Rectum (tissue), 1 donor: ENCODE measurements around a stretch of chr3.

GRCh38 chr3:100613993-100614507 lies 4.6 kb downstream of the ADGRG7 start:
- PRO-cap, result no peak

DNA sequence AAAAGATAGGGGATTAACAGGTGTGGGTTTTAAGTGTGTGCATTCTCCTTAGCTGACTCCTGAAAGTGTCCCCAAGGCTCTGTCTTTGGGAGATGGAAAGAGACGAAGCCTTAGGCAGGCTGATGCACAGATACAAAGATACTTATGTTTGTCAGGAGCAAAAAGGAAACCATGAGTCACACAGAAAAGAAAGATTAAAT lies 23.8 kb upstream of the ABI3BP start:
- PRO-cap, result no peak

- PRO-cap, result no peak
Observed at GRCh38 chr3:101430773-101431282, 82.2 kb downstream of the SENP7 start.

GRCh38 chr3:101512378-101512967 lies 539 bp downstream of the SENP7 start:
- PRO-cap, result unidirectional peak, plus-strand start at chr3:101512594; unidirectional peak, plus-strand start at chr3:101512654; bidirectional peak, plus-strand start at chr3:101512860, minus-strand start at chr3:101512735

- PRO-cap, result no peak
Observed at GRCh38 chr3:101692357-101693092, 6.0 kb upstream of the RPL24 start.

DNA sequence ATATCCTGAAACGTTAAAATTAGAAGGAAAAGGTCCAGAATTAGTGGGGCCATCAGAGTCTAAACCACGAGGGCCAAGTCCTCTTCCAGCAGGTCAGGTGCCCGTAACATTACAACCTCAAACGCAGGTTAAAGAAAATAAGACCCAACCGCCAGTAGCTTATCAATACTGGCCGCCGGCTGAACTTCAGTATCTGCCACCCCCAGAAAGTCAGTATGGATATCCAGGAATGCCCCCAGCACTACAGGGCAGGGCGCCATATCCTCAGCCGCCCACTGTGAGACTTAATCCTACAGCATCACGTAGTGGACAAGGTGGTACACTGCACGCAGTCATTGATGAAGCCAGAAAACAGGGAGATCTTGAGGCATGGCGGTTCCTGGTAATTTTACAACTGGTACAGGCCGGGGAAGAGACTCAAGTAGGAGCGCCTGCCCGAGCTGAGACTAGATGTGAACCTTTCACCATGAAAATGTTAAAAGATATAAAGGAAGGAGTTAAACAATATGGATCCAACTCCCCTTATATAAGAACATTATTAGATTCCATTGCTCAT lies 7.0 kb upstream of the RPL24 start:
- PRO-cap, result no peak

DNA sequence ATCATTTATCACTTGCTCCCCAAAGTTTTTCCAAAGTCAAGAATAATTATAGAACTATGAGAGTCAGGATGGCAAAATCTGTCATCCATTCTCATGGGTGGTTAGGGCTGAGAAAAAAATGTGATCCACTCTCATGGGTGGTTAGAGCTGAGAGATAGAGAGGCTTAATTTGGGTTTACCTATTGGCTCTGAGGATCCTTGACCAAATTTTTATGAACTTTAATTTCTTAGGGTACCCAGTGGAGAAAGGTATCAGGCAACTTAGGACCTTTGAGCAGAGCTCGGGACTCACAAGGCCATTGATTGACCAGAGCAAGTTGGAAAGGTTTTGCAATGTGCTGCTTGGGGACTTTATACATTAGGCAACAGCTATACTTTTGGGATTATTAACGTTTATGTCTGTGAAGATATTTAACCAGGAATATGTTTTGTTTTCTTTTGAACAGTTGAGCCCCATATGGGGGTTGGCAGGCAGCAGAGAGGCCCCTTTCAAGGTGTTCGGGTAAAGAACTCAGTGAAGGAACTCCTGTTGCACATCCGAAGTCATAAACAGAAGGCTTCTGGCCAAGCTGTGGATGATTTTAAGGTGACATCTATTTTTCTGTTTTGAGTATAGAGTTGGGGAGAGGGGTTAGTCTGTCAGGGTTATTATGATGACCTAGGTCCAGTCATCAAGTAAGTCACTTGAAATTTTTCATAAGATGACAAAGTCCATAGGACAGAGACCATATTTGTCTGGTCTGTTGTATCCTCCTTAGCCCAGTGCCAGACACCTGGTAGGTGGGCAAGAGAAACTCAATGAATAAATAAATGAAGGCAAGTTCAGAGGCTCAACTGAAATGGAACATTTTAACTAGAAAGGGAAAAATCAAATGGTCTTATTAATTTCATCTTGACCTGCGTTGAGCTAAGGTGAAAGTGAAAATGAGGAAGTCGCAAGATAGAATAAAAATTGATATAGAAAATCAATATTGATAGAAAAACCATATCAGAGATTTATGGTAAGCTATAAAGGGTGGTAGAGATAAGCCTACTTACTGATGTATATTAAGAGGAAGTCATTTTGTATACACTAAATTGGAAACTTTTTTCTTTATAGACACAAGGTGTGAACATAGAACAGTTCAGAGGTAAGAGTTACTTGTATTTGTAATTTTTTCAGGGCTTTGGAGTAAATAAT lies 2.7 kb downstream of the NFKBIZ start:
- PRO-cap, result no peak

GRCh38 chr3:101878477-101879011 lies 29.2 kb downstream of the NFKBIZ start:
- PRO-cap, result no peak

DNA sequence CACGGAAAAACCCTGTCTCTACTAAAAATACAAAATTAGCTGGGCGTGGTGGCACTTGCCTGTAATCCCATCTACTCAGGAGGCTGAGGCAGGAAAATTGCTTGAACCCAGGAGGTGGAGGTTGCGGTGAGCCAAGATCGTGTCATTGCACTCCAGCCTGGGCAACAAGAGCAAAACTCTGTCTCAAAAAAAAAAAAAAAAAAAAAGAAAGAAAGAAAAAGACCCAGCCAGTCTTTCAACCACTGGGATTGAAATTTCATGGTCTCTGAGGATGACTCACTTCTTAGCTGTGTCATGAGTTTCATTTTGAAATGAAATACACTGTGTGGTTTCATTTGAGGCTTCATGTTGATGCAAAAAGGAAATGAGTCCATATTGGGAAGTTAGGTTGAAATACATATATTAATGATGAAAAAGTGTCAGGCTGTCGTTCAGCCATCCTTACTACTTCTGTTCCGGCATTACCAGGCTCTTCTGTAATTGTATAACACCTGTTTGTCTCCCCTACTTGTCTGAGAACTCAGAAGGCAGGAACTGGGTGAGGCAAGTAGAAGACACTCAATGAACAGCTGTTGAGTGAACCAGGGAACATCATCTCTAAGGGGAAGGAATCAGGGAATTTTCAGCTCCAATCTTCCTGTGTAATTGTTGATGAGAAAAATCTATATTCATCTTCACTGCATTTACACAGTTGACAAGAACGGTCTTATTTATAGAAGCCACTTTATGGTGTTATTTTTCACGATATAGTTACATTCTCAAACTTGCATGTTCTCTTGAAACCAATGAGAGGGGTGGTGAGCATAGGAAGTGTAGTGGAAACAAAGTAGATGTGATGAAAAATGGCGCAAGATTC lies 87.4 kb downstream of the NFKBIZ start:
- PRO-cap, result no peak

- PRO-cap, result no peak
Observed at GRCh38 chr3:102673143-102673640, 238.4 kb downstream of the ZPLD1 start.

- PRO-cap, result no peak
Observed at GRCh38 chr3:104160435-104160915, 1206.2 kb upstream of the ALCAM start.

GRCh38 chr3:105387381-105387838 lies 20.7 kb downstream of the ALCAM start:
- PRO-cap, result no peak

DNA sequence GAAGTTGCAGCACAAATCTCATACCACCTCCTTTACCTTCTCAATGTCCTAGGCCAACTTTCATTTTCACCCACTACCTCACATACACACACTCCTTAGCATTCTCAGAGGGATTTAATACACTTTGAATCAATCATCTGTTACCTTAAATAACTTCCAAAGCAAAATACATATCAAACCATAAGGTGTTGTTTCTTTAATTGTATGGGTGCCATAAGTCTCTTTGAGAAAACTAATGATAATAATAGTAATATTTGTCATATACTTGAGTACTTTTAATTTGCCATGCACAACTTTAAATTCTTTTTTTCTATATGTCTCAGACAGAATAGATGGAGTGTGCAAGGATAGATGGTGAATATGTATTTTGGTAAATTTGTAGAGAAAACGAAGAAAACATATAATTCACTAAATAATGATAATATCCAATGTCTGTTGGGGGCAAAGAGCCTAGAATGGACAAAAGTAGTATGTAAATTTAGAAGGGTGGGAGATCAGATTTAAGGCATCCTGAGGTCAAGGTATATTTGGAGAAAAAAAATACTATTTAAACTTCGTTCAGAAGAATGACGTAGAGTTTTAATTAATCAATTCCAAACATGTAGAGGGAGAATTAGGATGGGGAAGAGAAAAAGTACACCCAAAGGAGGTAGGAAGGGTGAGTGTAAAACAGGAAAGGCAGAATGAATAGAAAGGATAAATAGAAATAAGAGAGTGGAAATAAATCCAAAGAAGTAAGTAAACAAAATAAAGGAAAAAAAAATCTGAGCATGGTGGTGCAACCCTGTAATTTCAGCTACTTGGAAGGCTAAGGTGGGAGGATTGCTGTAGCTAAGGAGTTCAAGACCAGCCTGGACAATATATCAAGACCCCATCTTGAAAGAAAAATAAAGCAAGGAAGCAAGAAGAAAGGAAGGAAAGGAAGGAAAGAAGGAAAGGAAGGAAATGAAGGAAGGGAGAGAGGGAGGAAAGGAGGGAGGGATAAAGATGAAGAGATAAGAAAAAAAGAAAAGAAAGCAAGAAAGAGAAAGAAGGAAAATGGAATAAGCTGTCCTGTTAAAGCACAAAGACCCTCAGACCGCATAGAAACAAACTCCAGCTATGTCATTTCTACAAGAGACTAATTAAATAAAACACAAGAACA lies 84.0 kb downstream of the ALCAM start:
- PRO-cap, result no peak

DNA sequence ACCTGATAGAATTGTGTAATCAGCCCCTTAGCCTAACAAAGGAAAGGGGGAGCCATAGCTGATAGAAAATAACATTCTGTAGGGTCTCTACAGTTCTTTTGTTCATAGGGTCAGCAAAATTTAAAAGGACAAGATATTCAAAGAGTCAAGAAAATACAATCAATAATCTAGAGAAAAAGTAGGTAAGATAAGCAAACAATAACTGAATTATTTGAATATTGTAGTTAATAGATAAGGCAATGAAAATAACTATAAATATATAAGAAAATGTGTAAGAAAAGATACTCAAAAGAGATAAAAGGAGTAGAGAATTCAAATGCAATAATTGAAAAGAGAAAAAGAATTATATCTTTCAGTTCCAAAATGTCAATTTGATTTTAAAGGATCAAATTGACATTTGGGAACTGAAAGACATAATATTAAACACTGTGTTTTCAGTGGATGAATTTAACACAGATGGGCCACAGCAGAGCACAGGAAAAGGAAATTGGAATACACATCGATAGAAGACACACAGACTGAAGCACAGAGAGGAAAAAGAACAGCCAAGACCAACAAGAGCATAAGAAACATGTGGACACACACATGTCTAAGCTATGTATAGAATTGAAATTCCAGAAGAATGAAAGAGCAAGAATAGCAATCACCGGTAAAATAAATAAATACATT lies 203.4 kb downstream of the ALCAM start:
- PRO-cap, result no peak

DNA sequence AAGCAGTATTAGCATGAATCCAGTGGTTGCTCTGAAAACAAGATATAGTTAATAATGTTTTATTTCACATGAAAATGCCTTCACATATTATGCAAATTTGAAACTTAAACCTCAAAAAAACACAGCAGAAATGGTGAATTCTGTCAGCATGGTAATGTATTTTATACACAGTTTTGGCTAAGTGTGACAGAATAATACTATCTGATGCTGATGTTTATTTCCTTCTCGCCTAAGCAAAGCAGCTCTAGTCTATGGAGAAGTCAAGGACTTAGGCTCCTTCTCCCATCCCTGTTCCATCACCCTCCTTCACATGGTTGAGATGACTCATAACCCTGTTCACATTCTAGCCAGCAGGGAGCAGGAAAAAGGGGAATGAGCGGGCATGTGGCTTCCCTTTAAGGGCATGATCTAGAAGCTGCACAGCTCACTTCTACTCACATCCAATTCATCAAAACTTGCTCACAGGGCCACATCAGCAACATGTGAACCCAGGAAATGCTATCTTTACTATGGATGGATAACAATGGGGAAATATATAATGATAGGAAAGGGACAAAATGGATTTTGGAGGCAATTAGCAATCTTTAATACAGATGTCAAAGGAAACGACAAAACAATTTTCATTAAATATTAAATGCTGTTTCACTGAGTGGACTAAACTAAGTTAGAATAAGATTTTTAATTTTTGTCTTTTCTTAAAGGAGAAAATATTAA lies 40.9 kb downstream of the CBLB start:
- PRO-cap, result unidirectional peak, plus-strand start at position 218 of the sequence

DNA sequence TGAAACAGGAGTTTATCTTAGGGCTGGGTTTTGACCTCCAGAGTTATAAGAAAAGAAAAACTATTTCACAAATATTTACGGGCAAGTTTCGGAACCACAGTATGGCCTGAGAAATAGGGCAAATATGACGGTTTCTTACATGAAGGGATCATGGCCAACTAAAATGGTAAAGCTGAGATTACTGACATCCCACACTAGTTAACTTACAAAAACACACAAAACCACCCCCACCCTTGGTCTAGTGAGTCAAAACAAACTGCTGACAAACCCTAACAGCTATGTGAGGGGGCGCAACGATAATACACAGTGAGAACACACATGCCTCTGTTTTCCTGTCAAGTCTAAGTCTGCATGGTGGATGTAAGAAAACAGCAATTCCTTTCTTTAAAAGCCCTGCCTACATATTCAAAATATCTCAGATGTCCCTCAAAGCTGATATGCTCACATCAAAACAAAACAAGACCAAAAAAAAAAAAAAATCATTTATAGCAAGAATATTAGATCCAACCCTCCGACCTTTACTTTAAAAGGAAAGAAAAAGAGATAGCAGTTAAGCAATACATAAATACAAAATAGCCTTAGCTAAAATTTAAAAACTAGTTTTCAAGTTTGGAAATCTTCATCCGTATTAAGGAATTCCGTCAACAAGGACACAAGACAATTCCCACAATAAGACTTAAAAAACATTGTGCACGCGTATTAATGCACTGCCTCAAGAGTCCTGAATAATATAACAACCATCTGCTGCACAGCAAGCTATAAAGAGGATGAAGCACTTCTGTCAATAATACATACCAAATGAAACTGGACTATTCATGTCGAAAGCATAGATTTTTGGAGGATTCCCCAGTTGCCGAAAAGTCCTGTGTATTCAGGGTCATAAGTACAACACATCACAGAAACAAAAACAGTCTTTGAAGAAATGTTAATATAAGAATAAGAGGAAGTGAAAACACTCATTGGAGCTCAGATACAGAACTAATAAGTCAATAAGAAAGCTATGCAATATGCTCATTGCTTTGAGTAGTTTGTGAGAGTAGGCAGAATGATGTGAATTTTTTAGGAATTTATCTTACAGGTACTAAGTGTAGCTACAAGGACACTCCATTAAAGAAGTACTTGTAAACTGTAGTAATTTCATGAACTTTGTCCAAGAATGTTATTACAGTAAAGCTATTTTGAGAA lies 31.9 kb downstream of the CBLB start:
- PRO-cap, result no peak

DNA sequence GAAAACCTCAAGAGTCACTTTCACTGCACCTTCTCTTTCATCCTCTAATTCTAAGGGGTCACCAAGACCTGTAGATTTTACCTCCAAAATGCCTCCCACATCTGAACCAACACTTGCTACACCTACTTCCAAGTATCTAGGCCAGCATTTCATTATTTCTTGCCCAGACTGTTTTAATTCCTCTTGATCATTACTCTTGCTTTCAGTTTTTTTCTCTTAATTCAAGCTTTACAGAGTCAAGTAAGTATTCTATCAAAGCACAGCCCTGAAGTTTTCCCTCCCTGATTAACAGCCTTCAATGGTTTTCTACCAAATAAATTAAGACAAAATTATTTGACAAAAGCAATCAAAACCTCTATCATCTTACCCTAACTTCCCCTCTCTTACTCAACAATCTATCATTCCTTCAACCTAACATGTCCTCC lies 6.4 kb downstream of the CBLB start:
- PRO-cap, result no peak

DNA sequence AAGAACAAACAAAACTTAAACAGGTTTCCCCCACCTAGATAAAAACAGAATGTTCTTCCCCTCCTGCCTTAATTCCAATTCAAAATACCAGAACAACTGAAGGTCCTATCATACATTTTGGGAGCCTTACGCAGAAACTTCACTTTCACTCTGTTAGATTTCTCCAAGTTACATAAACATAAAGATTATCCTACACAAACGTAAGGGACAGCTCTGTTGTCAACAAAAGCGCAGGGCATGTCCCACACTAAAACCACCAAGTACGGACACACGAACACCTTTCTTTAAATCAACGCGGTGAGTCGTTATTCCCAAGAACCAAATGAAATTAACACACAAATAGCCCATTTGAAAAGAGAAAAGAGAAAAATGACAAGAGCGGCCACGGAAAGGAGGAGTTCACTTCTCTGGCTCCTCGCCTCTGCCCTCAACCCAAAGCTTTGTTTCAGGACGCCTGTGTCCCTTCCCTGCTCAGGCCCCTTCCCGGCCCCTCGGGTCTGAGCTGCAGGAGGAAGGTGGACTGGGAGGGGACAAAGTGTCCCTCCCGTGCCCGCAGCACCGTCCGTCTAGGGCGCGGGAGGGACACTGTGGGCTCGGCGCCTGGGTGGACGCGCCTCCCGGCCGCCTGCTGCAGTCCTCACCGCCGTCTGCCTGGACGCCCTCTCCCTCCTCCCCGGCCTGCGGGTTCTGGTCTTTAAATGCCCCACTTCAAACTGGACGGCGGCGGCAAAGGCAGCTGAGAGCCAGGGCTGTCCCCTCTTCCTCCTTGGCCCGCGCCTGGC lies 730 bp downstream of the CBLB start:
- PRO-cap, result bidirectional peak, plus-strand start at position 250 of the sequence, minus-strand start at position 152 of the sequence; bidirectional peak, plus-strand start at position 375 of the sequence, minus-strand start at position 323 of the sequence; bidirectional peak, plus-strand start at position 579 of the sequence, minus-strand start at position 568 of the sequence; bidirectional peak, plus-strand start at position 706 of the sequence, minus-strand start at position 649 of the sequence

DNA sequence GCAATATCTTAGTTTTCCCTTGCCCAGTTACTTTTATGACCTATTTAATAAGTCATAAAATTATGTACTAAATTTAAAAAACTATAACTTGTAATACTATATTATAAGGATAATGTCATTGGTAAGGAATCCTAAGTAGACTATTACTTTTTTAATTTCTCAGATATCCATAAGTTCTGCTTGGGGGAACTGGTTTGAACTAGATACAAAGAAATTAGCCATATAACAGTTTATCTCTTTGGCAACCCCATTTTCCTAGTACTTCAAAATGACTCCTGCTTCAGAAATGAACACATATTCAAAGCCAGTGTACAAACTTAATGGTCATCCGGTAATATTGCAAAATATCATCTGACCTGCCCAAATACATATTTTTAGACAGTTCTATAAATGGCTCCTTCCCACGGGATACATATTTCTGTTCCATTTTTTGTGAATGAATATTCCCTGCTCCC lies 37.8 kb upstream of the CBLB start:
- PRO-cap, result no peak

DNA sequence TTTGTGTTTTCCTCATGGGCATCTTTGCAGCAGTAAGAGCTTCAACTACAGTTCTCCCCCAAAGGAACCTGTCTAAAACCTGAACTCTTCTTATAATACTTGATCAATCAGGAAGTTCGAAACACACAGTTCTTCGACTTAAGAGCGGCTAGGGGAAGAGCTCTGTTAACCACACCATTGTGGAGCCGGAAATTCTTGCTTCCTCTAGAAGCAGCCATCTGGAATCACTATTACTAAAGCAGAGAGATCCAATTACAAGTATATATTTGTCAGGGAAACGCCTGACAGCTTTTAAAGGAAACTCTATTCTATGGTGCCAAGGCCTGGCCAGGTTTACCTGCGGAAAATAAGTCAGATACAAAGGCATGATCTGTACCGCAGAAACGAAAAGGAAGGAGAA lies 337.4 kb upstream of the CBLB start:
- PRO-cap, result no peak